Epithelial cell of prostate (primary cell): Measurements from ENCODE around the gene SHISA4.

- RRBS, result 1% methylated on average over 12 of the region's 55 CpGs
These were observed 89.6 kb upstream of the IPO9 start for GRCh38 chr1:201739044-201740163.

DNA sequence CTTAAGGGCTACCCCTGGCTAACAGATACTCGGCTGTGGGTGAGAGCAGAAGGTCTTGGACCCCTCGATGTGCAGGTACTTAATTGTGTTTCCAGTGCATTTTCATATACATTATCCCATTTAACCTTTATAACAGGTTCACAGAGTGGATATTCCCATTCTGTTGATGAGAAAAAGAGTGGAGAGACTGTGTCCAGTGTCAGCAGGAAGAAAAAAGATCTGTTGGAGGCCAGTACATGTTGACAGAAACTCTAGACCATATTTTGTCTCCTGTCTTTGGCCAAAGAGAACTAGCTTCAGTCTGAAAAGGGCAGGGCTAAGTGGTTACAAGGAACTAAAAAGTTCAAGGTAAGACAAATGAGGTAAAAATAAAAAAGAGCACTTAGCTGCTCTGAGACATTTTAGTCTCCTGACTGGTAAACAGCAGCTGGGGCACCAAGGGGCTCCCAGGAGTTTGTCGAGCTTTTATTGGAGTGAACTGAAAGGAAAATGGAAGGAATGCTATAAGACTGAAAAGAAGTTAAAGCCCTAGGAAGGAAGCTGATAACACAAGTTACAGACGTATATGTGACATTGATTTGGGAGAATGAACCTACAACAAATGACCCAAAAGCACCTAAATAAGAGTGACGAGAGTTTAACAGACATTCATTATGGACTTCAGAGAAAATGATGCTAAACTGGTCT is 10.0 kb upstream of the SHISA4 start:
- RRBS, result no CpG with 5 or more reads among the region's 5 CpGs

DNA sequence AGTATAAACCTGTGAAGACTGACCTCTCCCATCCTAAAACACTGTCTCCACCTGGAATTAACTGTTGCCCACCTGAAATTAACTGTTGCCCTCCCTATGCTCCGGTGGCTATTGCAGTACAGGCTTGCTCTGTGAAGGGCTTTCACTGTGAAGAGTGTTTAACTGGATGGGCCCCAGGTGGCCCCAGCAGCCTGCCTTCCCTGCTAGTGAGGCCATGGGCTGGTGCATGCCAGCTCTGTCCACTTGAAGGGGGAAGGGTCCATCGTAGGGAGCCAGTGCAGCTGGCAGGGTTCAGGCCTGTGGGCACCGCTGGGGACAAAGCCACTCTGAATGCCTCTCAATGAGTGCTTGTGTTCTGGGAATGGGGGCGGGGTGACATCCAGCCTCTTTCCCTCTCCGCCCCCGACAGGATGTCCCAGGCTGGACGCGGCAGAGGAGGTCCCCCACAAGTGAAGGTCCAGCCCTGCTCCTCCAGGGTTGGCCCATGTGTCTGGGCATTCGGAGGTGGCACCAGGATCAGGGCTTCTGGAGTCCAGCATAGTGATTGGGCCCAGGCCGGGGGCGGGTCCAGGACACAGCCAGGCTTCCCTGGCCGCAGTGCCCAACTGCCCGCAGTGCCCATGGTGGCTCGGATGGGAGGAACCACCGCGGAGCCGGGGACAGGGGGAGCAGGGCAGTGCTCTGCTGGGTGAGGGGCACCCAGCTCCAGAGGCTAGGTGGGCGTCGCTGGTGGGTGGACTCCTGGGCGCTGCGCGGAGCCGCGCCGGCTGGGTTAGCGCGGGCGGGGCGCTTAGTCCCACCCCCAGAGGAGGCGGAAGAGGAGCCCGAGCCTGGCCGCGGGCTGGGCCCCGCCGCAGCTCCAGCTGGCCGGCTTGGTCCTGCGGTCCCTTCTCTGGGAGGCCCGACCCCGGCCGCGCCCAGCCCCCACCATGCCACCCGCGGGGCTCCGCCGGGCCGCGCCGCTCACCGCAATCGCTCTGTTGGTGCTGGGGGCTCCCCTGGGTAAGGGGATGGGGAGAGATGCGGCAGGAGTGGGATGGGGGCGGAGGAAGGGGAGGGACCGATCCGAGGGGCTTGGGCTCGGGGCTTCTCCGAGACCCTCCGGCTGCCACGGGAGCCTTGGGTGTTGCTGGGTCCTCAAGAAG is at the start of gene SHISA4:
Gene SHISA4, plus strand, starts transcription at position 833 of the 1,145 bp plus-strand sequence.
- RRBS, result under 1% methylated on average over 22 of the region's 58 CpGs

DNA sequence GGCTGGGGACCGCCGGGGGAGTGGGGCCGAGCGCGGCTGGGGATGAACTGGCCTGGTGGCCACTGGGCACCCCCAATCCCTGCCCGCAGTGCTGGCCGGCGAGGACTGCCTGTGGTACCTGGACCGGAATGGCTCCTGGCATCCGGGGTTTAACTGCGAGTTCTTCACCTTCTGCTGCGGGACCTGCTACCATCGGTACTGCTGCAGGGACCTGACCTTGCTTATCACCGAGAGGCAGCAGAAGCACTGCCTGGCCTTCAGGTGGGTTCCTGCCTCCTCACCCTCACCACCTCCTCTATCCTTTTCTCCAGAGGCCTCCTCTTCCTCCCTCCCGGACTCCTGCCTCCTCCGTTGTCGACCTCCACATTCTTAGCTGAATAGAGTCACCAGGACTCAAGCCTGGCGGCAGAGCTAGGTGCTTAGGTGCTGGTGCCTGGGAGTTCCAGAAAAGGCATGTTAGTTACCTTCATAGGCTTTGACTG is 699 bp downstream of the SHISA4 start:
- RRBS, result 8% methylated on average over 7 of the region's 18 CpGs

GRCh38 chr1:201928258-201928560 is 18.1 kb downstream of the LMOD1 start:
- RRBS, result no CpG with 5 or more reads among the region's 3 CpGs

- RRBS, result 2% methylated on average over 3 of the region's 7 CpGs
These were observed 792 bp upstream of the ELF3 start for GRCh38 chr1:202009632-202009957.

DNA sequence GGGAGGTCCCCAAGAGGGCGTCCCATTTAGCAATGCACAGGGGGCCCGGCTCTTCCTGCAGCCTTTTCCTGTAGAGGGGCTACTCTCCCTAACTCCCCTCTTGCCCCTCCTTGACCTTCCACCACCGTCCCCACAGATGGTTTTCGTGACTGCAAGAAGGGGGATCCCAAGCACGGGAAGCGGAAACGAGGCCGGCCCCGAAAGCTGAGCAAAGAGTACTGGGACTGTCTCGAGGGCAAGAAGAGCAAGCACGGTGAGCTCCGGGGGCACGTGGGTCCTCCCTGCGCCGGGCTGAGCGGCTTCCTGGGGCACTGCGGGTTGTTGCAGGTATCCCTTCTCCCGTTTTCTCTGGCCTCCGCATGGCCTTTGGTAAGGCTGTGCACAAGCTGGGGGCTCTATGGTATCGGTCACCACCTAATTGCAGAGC is 2.7 kb downstream of the ELF3 start:
- RRBS, result 56% methylated on average over 4 of the region's 20 CpGs

GRCh38 chr1:202063016-202063568 is 52.7 kb downstream of the ELF3 start:
- RRBS, result no CpG with 5 or more reads among the region's 3 CpGs

DNA sequence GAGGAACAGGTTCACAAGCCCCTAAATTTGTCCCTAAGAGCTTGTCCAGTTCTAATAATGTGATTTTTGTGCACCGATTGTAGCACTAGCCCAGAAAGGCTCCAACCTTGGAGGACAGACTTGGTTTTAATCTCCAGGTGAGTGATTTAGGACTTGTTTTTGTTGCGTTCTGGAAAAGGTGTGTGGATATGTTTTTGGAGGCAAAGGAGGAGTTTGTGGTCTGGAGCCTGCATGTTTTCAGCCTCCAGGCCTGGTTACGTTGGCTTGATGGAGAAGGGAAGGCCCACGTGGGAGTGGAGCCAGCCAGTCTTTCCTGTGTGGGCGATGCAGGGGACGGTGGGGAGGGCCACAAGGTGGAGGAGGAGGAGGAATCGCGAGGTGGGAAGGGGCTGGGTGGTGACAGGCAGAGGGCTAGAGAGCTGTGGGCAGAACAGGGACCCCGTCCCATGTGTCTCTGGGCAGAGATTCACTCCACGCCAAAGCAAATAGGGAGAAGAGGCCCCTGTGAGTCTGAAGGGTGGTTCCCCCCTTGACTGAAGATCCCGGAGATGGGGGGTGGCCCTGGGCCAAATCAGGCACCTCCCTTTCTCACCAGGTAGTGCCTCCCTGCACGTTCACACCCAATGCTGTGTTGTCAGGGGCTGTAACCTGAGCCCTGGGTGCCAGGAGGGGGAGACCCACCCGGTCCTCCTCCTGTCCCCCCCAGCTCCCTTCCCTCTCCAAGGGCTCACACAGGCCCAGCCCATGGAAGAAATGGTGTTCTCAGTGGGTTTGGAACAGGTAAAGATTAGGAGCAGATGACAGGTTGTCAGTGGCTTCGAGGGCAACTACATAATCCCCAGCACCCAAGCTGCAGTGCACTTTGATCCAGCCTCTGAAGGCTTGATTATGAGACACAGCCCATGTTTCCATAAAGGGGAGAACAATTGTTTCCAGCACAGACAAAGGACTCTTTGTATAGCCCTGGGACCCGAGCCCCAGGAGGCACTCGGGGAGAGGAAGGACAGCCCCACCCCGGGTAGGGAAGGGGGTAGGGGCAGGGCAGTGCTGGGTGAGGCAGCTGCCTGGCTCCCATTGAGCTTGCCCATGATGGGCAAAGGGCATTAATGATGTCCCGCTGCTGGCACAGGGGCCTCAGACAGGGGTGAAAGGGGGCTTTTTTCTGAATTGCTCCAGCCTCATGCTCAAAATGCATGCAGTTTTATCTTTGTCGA is 37.8 kb upstream of the GPR37L1 start:
- RRBS, result no CpG with 5 or more reads among the region's 19 CpGs

DNA sequence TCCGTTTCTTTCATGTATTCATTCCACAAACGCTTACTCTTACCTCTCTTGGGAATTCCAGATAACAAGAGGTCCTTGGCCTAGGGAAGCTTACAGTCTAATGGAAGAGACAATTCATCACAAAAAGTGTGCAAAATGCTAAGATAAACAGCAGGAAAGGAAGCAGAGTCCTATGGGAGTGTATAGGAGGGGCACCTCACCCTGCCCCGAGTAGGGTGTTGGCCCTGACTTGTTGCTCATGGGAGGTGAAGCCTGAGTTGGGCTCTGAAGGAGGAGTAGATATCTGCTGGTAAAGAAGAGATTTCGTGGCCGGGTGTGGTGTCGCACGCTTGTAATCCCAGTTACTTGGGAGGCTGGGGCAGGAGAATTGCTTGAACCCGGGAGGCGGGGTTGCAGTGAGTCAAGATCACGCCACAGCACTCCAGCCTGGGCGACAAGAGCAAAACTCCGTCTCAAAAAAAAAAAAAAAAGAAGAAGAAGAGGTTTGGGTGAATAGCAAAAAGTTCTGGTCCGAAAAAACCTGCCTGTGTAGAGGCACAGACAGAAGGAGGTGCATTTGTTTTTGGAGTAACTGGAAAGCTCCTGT is 18.6 kb upstream of the GPR37L1 start:
- RRBS, result no CpG with 5 or more reads among the region's 13 CpGs

- RRBS, result no CpG with 5 or more reads among the region's 4 CpGs
These were observed 8.0 kb downstream of the ARL8A start for GRCh38 chr1:202136570-202136821.

DNA sequence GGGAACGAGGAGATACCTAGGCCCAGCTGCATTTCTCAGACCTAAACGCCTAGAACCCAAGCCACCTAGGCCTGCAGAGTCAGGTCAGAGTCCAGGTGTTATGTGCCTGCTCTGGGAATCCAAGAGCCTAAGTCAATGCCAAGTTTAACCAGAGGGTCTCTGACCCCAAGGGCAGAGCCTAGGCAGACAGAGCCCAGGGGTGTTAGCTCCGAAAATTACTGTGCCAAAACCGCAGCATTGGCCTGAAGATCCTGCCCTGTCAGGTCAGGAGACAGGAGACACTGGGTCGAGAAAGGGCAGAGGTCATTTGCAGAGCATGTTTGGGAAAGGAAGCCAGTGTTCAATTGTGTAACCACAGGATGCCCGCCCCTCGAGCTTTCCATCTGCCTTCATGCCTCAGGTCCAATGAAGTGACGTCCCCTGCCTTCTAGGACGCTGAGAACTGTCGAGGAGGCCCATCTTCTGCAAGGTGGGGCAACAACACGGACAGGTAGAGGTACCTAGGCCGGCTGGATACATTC is 1.6 kb downstream of the ARL8A start:
- RRBS, result no CpG with 5 or more reads among the region's 12 CpGs

- RRBS, result no CpG with 5 or more reads among the region's 3 CpGs
These were observed 3.0 kb upstream of the ARL8A start for GRCh38 chr1:202147509-202148060.

GRCh38 chr1:202154499-202155191 is 5.8 kb downstream of the PTPN7 start:
- RRBS, result no CpG with 5 or more reads among the region's 11 CpGs

DNA sequence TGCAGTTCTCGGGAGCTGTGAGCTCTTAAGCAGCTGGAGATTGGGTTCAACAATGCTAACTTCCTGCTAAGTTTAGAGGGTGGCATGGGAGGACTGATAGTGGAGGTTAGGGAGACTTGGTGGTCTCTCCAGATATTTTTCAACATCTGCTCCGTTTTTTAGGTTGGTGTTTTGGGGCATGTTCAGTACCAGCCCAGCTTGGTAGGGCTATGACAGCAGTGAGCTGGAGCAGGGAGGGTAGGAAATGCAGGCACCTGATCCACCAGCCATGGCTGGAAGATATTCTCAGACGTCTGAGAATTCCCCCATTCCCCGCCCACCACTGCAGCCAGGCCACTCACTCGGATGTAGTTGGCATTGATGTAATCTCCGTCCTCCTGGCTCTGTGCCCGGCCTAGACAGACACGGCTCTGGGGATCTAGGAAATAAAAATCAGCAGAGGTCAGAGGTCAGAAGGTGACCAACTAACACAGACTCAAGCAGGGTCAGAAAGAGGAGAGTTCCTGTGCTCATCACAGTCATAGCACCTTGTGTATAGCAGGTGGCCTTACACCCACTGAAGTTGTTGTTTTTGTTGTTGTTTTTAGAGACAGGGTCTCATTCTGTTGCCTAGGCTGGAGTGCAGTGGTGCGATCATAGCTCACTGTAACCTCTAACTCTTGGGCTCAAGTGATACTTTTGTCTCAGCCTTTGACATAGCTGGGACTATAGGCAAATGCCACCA is 5.0 kb downstream of the PTPN7 start:
- RRBS, result no CpG with 5 or more reads among the region's 9 CpGs

DNA sequence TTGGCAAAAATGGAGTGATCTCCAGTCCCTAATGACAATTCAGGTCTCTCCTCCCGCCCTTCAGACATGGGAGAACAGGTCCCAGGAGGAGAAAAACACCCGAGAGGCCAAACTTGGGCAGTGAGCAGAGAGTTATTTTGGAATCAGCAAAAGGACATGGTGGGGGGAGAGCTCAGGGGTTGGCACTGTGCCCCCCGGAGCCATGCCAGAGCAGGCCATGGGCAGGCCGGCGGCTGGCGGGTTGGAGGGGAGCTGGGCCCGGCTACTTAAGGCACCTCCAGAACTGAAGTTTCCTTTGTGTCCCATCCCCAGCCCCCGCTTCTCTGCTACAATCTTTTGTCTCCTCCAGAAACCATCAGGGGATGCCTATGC is 7.1 kb downstream of the LGR6 start:
- RRBS, result no CpG with 5 or more reads among the region's 8 CpGs

DNA sequence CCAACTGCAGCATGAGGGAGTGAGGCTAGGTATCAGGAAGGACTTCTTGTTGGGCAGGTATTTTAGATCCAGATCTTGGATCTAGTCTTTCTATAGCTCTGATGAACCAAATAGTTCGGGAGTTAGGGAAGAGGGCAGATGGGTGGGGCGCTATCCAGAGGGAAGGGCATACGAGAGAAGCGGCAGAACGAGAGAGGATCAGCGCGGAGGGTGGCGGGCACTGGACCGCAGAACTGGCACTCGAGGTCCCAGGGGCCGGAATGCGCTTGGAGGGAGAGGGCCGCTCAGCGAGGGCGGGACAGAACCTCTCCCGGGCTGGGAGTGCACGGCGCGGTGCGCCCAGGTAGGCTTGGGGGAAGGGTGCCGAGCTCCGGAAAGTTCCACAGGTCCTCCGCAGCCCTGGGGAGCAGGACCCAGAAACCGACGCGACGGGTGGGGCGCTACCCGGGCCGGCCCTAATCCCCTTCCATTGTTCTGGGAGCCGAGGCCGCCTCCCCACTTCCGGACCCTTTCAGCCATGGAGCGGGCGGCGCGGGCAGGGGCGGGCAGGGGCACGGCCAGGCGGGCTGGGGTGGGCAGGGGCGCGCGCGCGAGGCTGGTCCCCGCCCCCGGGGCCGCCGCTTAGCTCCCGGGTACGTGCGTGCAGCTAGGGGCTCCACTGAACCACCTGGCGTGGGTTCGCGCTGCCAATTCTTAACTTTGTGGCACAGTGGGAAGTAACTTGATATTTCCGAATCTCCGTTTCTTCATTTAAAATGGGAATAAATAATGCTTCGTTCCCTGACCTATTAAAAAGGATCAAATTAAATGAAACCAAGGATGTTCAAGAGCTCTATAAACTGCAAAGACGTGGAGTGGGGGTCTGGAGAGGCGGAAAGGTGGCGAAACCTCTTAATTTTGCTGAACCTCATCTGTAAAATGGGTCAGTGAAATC is 20.6 kb downstream of the LGR6 start:
- RRBS, result 1% methylated on average over 29 of the region's 61 CpGs

DNA sequence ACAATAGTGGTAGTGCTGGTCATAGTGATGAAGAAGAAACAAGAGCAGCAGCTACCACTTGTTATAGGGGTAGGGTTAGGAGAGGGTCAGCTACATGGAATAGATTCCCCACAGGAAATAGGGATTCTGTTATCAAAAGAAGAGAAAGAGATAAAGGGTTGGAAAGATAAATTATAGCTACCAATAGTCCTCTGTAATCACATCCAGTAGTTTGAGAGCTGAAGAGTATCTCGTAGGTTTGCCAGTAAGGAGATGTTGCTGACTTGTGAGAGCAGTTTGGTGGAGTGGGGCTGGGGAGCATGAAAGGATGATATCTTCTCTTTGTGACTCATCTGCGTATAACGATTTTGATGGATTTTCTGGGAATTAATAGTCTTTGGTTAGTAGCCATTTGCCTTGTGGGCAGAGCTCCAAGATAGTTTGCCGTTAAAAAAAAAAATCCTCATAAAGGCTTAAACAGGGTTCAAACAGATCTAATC is 167.7 kb downstream of the PPP1R12B start:
- RRBS, result no CpG with 5 or more reads among the region's 4 CpGs

DNA sequence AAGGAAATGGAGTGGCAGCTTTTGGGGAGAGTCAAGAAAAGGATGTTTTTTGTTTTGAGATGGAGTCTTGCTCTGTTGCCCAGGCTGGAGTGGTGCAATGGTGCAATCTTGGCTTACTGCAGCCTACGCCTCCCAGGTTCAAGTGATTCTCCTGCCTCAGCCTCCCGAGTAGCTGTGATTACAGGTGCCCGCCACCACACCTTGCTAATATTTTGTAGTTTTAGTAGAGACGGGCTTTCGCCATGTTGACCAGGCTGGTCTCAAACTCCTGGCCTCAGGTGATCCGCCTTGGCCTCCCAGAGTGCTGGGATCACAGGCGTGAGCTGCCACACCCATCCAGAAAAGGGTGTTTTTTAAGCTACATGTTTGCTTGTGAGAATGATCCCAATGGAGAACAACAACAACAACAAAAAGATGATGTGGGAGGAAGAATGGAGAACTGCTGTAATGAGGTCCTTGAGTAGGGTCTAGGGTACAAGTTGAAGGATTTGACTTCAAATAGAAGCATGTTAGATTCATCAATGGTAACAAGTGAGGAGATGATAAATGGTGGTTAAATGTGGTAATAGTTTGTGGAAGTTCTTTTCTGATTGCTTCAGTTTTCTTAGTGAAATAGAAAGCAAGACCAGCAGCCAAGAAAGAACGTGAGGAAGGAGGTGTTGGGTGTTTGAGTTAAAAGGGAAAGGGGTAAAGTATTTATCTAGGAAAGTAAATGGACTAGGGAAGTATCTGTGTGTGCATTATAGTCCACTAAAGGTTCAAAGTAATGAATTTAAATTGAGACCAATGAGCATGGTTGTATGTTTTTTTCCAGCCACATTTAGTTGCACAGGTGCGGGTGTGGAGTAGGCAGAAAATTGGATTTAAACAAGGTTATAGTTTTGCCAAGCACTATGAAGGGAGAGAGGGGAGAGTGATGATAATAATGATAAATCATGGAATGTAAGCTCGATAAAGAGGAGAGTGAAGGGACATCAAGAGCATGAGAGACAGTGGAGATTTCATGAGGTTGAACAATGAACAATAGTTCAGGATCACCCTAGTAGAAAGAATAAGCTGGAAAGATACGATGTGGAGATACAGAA is 177.5 kb downstream of the PPP1R12B start:
- RRBS, result no CpG with 5 or more reads among the region's 11 CpGs

DNA sequence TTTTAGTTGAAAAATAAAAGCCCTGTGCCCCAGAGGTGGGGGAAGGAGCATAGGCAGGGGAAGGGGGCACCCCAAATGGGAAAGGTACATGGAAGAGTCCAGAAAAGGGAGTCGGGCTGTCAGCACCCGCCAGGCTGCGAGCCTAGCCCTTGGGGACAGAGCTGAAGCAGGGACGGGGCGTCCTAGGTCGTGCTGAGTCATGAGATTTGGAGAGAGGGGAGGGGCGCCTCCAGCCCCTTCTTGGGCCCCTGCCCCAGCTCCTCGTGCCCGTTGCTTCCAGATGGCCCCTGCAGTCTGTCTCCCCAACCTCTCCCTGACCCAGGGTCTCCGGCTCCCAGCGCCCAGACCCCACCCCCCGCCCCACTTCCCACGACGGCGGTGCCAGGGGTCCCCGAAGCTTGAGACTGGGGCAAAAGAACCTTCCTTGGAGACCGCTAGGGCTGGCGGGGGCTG is 802 bp downstream of the SYT2 start:
- RRBS, result no CpG with 5 or more reads among the region's 18 CpGs